Colic lymph node (tissue), 1 donor: ENCODE measurements around the gene DNMT3L.

DNA sequence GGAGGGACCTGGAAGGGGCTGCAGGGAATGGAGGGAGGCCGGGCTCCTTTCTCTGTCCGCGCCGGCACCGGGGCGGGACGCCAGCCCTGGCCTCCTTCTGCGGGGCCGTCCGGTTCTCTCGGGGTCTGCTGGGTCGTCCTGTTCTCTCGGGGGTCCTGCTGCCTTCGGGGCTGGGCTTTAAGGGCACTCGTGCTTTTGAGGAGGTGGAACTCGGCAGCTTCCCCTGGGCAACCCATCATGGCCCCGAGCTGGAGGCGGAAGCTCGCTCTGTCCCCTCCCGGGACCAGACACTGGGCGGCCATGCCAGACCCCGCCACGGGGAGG is 4.2 kb downstream of the CRYAA start:
- PRO-cap: no peak

DNA sequence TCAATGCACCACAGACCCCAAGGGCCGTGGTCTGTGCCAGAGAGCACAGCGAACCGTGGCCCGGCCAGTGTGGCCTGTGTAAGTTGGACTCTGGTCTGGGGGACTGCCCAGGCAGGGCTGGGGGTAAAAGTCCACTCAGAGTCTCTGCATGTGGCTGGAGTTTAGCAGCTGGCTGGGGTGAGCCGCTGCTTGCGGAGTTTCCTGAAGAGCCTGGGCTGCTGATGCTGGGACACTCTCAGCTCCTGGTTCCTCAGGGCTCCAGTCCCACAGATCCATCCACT is 105.7 kb downstream of the CRYAA start:
- PRO-cap: no peak

DNA sequence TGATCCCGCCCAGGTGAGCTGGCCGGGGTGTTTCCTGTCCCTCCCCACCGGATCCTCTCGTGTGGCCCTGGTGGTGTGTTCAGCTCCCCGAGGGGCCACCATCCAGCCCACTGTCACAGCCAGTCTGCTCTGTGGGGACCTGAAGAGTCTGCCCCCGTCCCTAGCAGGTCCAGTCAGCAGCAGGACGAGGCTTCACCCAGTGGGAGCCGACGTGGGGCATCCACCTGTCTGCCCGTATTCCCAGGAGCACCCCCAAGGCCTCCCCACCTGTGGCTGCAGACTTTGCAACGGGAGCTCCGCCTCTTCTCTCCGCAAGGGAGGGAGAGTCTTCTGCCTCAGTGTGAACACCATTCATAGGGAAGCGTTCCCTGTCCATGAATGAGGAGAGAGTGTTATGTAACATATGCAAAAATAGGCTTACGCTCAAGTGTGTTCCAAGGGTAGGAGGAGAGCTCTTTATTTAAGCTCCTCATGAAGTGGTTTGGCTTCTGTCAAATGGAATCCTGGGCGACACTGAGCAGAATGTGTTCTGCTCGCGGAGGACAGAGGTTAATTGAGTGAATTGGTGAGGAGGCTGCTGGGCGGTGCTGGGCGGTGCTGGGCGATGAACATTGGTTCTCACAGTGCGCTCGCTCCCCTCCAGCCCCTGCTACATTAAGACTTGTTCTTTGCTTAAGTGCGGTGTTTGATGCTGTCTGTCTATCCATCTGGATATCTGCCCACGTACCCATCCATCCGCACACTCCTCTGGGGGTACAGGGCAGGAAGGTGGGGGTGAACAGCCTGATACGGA is 109.0 kb downstream of the CRYAA start:
- PRO-cap: no peak

DNA sequence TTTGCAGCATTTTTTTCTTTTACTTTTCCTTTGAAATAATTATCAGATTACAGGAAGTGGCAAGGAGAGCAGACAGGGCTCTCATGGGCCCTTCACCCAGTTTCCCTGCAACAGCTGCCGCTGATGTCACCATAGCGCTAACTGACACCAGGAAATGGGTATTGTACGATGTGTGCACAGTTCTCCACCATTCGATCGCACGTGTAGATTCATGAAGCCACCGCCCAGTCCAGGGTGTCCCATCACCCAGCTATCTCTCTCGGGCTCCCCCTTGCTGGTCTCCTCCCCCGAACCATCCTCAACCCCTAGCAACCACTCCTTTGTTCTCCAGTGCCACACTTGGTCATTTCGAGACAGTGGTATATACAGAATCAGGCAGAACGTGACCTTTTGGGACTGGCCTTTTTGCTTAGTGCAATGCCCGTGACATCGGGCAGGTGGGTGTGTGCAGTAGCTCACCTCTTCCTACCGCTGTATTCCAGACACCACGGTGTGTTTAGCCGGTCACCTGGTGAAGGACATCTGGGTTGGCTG is 118.4 kb downstream of the CRYAA start:
- PRO-cap: no peak

- PRO-cap: no peak
These were observed 123.1 kb downstream of the SIK1 start for GRCh38 chr21:43303976-43304175.

- PRO-cap: no peak
These were observed 119.8 kb downstream of the SIK1 start for GRCh38 chr21:43306943-43307698.

- PRO-cap: no peak
These were observed 108.0 kb downstream of the SIK1 start for GRCh38 chr21:43318899-43319298.

DNA sequence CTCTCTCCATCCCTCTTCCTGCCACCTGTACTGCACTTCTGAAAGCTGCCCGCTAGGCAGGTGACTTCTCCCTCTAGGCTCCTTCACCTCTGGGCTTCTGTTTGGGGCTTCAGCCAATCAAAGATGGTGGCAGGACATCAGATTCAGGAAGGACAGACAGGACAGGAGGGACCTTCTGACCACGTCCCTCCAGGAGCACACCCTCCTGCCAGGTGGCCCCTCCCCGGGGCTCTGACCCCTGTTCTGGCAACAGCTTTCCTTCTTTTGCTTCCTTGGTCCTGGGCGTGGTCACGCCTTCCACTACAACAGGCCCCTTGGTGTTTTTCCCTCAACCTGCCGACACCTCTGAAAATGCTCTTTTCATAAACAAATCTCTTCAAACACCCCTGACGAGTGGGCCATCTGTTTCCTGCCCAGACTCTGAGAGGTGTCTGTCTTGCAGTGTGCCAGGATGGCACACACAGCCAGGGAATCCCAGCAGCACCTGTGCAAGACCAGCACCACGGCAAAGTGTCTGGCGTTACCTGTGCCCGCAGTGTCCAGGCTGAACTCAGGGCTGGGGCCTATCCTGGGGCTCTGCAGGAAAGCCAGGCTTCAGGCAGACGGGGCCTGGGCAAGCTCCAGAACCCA is 89.1 kb downstream of the SIK1 start:
- PRO-cap: no peak

DNA sequence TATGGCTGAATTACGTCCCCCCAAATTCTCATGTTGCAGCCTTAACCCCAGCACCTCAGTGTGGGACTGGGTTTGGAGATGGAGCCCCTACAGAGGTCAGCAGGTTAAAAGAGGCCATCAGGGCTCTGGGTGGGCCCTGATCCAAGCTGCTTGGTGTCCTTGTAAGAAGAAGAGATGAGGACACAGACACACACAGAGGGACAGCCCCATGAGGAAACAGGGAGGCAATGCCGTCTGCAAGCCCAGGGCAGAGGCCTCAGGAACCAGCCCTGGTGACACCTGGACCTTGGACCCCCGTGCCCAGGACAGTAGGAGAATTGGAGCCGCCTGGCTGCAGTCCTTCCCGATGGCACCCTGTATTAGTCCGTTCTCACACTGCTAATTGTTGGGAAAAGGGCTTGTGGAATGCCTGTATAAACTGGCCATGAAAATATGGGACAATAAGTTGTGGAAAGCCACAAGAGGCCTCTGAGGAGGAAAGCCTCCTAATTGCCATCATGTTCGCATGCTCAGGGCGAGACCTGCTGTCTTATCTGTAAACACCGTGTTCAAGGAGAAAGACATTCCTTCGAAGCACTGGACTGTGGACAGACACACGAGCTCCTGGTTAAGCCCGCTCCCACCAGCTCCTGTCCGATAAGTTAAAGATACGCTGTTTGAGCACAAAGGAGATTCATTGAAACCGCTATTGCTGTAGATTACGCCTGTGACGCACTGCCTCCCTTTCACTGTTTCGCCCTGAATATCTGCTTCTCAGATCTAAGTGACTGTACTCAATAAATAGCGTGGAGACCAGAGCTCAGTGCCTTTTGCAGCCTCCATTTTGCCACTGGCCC is 19.4 kb downstream of the PDXK start:
- PRO-cap: no peak

DNA sequence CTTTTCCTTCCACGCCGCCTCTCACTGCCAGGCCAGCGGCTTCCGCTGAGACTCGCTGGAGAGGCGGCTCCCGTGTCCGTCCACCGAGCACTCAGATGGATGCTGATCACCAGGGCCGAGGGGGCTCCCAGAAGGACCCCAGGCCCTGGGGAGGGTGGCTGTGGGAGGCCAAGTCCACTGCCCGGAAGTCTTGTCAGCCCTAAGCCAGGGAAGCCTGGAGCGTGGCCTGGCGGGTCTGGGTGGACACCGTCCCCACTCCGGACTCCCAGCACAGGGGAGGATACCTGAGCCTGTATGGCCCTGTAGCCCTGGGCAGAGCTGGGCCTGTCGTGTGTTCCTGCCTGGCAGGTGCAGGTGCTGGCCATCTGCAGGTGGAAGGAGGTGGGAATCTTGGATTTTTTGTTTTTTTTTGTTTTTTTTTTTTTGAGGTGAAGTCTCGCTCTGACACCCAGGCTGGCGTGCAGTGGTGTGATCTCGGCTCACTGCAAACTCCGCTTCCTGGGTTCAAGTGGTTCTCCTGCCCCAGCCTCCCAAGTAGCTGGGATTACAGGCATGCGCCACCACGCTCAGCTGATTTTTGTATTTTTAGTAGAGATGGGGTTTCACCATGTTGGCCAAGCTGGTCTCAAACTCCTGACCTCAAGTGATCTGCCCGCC is 16.2 kb downstream of the CSTB start:
- PRO-cap: no peak

- PRO-cap: no peak
These were observed 22.8 kb downstream of the RRP1 start for GRCh38 chr21:43811941-43812865.

GRCh38 chr21:43869962-43870556 is 5.0 kb downstream of the AGPAT3 start:
- PRO-cap: no peak

GRCh38 chr21:43880012-43880521 is 15.0 kb downstream of the AGPAT3 start:
- PRO-cap: no peak

- PRO-cap: no peak
These were observed 24.9 kb downstream of the AGPAT3 start for GRCh38 chr21:43889949-43890368.

- PRO-cap: no peak
These were observed 52.5 kb downstream of the AGPAT3 start for GRCh38 chr21:43917674-43917859.

DNA sequence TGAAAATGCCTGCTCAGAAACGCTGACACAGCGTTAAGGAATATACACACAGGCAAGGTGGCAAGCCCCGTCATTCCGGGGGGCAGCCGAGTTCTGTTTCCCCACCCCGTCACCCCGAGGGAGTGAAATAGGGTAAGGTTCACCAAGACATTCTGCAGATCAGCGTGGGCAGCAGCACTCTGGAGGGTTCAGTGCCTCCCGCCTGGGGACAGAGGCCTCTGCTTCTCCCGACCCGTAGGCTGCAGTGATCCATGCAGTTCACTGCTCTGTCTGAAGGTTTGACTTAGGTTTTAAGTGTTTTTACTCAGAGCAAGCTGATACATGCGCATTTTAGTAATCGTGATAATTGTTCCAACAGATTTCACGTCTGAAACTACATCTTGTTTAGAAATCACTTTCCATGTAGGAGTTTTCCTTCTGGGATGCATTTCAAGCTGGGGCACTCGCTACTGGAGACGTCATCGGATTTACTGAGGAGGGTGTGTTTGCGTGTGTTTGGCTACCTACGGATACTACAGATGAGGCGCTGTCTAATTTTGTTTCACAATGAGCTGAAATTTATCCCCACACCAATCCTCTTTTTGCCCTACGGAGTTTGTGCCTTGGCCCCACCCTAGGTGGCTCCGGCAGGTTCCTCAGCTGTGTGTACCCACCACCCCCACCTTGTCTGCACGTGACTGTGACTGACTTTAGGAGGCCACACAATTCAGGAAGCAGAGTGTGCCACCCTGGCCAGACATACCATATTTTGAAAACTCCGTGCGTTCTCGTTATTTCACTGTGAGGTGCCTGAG is 63.5 kb downstream of the AGPAT3 start:
- PRO-cap: no peak

DNA sequence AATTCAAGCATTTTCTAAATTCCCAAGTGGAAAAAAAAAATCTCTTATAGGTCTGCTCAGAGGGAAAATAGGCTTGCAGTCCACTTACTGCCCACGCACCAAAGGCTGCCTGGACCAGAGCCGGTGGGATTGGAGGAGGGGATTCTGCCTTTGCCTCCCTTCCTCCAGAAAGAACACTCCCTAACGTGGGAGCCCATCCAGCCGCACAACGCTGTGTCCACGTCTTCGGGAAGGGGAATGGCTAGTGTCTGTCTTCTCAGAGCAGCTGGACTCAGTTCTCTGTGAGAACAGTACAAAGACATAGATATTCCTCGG is 5.4 kb upstream of the TRAPPC10 start:
- PRO-cap: no peak

DNA sequence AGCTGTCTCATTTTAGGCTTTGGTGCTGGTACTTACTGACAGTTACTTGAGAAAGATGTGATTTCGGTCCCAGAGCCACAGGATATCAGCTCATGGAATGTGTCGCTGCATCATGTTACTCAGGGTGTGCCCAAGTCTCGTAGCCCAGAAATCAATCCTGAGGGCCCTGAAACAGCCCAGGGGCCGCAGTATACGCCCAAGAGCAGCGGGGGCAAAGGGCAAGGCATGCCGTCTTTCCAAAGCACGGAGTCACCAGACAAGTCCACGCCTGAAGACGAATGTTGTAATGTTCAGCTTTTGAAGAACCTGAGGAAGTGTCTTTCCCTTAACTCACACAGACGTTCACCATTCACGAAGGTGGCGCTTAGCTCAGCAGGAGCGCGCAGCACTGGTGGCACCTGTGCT is 18.9 kb upstream of the PWP2 start:
- PRO-cap: no peak

- PRO-cap: bidirectional peak, plus-strand start at chr21:44089728, minus-strand start at chr21:44089639
These were observed 17.7 kb upstream of the PWP2 start for GRCh38 chr21:44089134-44090210.

- PRO-cap: no peak
These were observed at the start of gene DNMT3L for GRCh38 chr21:44261757-44262167. TSS of gene DNMT3L (minus strand) at chr21:44261897.